Frontal cortex (tissue), 2 donors: ENCODE measurements around the gene ANKRD34C.

DNA sequence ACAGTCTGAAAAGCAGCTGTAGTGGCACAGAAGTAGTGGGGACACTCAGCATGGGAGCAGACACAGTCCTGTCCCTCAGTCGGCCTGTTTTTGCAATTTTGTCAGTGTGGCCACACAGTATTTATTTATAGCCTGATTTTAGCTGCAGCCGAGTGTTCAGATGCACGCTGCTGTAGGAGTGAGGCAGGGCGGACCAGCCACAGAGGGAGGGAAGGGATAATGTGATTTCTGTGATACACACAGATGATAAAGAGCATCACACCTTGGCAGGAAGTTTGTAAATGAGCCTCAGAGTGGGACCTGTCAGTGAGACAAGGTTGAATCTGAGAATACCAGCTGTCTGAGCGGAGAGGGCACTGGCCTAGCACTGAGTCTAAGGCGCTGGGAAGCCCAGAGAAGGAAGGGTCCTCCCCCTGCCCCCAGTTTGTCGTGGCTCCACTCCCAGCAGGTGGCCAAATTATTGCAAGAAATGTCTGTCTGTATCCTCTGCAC, 3.8 kb downstream of the PSTPIP1 start:
- RAMPAGE, long total RNA, result no peak

GRCh38 chr15:77045140-77045981, 25.5 kb downstream of the TSPAN3 start:
- RAMPAGE, long total RNA, result no peak

- RAMPAGE, long total RNA, result no peak
Observed at GRCh38 chr15:77155568-77156404, 84.9 kb upstream of the TSPAN3 start.

DNA sequence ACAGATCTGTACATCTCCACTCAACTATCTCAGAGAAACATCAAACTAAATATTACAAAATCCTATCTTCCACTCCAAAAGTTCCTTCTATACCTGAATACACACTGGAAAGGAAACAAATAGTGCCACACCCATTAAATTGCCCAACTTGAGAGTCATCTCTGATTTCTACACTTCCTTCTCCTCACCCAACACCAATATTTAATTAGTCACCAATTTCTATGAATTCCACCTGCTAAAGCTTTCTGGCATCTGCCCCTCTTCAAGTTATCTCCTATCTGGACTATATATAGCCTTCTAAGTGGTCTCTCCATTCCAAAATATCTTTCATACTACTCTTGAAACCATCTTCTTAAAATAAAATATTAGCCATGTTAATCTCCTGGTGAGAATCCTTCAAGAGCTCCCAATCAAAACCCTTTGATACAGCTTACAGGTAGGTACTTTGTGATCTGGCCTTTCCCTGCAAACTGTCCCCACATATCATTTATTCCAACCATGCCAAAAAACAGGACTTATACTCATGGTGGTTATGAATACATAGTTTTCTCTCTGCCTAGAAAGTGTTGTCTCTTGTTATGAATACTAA, 65.7 kb downstream of the PEAK1 start:
- RAMPAGE, long total RNA, result no peak

DNA sequence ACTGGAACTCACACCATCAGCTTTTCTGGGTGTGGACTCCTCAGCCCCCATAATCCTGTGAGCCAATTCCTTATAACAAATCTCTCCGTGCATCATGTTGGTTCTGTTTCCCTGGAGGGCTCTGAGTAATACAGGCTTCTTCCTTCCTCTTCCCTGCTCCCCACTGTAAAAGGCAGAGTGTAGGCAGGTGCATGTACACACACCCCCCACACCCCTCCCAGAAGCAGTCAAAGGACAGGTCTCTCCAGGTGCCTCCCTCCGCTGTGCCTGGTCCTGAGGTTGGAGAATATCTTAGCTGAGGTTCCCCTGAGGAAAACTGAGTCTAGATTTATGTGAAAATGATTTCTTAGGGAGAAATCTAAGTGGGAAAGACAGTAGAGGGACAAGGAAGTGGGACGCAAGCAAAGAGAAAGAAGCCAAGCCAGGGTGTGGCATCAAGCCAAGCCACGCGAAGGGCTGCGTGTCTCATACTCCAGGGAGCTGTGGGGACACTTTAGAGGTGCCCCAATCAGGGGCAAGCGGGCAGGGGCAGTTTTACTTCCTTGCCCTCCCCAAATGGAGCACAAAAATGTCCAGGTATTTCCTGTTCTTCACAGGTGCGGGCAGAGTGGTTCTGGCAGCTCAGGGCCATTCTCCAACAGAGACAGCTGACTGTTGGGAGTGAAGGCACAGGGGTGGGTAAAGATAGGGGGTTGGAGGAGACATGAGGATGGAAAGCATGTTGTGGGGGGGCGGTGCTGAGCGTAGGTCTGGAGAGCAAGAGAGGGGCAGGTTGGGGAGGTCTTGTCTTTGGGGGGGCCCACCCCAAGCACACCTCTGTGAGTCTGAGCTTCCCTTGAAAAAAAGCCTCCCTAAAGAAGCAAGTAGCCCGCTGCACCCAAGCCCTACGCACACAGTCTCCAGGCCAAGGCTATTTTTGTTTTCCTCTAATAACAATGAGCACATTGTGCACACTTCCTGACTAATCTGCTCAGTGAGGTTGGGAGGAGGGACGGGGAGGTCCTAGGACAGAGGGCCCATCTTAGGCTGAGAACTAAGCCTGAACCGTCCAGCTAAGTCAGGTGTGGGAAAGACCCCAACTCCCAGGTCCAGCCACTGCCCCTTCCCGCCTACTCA, 86.8 kb downstream of the HMG20A start:
- RAMPAGE, long total RNA, result no peak

GRCh38 chr15:77620067-77620768, 12.5 kb downstream of the LINGO1 start:
- RAMPAGE, long total RNA, result no peak

DNA sequence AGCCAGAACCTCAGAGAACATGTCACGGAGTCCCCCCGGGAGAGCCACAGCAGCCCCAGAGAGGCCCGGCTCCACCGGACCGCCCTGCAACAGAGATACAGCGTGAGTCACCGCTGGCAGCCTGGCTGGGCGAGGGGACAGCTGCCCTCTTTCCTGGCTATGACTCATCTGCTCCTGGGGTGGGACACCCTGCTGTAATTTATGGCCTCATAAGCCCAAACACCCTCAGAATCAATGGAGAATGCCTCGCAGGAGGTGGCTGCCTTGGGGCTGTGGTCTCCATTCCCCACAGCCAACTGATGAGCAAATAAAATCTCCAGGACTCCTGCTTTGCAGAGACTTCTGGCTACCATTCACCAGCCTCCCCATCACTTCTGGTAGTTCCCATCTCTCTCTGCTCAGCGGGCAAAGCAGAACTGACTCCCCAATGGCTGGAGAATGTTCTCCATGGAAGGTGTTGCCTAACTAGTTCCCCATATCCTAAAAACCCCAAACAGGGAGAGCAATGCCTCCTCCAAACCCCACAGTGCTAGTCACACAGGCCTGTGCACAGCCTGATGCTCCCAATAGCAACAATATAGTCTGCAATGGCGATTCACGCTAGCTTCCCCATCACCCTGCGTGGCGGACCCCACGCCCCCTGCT, 21.6 kb downstream of the ACSBG1 start:
- RAMPAGE, long total RNA, result no peak

- RAMPAGE, long total RNA, result no peak
Observed at GRCh38 chr15:78340795-78341785, 937 bp downstream of the CRABP1 start.

DNA sequence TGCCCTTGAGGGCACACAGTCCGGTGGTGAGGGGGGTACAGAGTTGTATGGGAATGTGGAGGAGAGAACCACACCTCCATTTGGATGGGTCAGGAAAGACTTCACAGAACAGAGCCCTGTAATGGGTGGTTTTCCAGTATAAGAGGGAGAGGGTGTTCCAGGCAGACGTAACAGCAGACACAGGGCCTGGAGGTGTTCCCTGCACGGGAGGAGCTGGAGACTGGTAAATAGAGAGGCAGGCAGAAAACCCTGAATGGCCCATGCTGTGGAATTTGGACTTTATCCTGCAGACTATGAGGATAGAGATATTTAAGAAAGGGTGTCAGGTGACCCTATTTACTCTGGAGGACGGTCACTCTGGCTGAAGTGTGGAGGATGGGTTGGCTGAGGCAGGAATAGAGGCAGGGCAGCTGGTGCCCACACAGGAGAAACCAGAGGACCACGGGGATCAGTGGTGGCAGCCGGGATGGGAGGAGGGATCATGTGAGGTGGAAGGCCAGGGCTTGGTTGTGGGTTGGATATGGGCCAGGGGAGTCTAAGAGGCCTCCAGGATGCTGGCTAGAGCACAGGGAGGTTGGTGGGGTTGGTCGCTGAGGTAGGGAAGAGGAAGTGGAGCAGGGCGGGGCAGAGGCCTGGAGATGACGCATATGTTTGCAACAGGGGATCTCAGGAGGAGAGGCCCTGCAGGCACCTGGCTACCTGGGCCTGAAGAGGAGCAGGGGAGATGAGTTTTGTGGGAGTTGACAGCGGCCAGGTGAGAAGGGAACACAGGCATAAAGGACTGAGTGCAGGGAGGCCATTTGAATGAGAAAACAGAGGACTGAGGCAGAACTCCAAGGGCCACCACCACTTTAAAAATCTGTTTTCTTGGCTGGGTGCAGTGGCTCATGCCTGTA, 34.7 kb downstream of the CRABP1 start:
- RAMPAGE, long total RNA, result no peak

GRCh38 chr15:78501920-78502532, 5.4 kb upstream of the HYKK start:
- RAMPAGE, long total RNA, result no peak

- RAMPAGE, long total RNA, result no peak
Observed at GRCh38 chr15:78804234-78804806, 6.9 kb downstream of the ADAMTS7 start.

GRCh38 chr15:78874814-78875721, 2.4 kb downstream of the MORF4L1 start:
- RAMPAGE, long total RNA, result no peak

DNA sequence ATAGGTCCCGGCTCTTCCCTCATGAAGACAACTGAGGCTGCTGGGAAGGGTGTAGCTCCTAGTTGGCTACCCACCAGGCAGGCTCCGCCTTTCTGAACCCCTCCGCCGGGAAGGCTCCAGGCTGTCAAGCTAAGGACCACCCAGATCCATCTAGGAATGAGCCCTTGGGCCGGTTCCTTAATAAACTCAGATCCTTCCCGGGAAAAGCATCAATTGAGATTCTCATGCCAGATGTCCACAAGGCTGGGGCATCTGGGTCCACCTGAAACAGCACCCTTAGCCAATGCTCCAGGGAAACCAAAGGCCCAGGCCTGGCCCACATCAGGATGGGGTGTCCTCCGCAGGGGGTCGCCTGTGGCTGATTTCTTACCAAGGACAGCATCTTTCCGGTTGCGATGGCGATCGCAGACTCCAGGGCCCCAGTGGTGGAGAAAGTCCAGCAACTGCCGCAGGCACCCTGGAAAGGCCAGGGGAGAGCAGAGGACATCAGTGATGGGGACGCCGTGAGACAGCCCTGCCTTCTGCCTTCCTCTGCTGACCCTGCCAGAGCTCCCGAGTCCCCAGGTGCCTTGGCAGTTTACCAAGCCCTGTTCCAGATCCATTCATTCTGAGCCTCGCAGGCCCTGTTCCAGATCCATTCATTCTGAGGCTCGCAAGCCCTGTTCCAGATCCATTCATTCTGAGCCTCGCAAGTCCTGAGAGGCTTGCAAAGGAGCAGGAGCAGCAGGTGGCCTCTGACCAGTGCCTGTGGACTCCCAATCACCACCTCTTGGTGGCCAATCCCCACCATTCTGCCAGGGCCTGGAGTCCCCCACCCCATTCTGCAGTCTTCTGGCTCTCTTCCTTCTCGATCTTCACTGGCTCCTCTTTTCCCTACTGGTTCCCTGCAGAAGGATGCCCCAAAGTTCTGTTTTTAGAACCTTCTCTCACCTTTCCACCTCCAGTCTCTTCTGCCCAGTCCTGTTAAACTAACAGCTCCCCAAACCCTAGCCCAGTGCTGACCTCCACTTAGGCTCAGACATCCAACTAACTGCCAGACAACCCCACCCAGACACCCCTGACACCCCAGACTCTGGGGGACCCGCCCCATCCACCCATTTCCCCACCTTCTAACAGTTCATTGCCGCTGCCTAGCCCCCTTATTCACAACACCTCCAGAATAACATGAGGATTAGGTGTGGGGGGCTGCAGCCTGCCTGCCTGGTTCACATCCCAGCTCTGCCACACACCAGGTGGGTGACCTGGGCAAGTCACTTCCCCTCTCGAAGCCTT, 12.4 kb downstream of the CTSH start:
- RAMPAGE, long total RNA, result no peak

DNA sequence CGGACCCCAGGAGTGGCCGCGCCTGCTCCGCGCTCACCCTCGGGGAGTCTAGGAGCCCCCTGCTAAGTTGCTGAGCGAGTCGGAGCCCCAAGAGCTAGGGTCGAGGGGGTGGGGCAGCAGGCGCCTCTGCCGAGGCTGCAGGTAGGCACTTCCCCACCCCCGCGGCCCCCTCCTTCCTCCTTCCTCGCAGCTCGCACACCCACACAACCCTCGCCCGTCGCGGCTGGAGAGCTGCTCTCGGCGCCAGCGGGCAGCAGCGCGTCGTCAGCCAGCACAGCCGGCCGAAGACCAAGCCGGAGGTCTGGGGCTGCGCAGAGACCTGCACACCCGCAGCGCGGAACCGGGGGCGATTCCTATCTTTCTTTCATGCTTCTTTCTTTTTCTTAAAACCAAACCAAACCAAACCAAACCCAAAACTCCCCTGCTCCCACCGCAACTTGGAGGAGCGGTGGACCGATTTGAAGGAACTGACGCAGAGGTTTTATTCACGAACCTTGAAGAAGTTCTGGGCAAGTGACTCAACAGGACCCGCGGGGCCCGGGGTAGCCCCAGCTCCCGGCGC, at the start of gene ANKRD34C:
TSS of gene ANKRD34C (plus strand) at position 202 of the 562 bp plus-strand sequence.
- RAMPAGE, long total RNA, result no peak

GRCh38 chr15:79872488-79873300, 24.1 kb downstream of the MTHFS start:
- RAMPAGE, long total RNA, result no peak

GRCh38 chr15:79967023-79967229, 4.1 kb downstream of the BCL2A1 start:
- RAMPAGE, long total RNA, result no peak

DNA sequence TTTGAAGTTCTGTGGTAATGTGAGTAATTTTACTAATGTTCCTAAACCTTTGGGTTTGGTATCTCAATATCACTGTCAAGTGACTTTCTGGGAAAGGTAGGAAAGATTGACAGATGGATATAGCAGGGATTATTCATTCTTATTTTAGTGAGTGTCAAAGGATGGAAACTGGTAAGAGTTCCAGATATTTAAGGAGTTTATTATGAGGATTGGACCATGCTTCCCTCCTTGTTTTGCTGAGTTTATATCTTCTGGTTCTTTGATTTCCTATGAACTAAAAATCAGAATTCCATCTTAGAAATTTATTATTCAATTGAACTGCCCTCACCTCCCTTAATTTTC, 23.0 kb downstream of the ZFAND6 start:
- RAMPAGE, long total RNA, result no peak

GRCh38 chr15:80126108-80126627, 26.6 kb upstream of the FAH start:
- RAMPAGE, long total RNA, result no peak

DNA sequence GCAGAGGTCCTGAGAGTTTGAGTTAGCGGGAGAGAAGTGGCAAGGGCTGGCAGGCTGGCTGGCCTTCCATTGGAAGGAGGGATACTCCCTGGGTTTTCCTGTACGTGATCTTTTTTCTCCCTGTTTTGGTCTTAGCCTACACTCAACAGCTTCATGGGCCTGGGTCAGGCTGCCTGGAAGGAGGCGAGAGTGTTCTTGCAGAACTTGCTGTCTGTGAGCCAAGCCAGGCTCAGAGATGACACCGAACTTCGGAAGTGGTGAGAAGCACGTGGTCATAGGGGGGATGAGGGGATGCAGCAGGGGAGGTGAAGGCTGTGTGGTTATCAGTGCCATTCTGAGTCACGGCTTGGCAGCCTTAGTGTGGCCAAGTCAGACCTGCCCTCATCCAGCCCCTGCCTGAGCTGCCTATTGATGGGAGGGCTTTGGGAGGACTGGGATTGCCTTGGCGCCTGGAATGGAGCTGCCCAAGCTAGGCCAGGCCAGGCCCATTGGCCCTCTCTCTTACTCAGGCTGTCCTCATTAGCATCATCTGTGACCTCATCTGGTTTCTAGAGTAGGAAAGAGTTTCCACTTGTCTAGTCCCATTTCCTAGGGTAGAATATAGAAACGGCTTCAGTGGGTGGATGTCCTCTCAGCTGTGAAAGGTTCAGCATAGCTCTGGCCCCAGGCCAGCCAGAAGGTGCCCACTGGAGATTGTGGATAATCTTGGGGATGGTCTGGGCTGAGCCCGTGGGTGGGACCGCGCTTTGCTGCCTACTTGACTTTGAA, 7.0 kb downstream of the FAH start:
- RAMPAGE, long total RNA, result no peak

DNA sequence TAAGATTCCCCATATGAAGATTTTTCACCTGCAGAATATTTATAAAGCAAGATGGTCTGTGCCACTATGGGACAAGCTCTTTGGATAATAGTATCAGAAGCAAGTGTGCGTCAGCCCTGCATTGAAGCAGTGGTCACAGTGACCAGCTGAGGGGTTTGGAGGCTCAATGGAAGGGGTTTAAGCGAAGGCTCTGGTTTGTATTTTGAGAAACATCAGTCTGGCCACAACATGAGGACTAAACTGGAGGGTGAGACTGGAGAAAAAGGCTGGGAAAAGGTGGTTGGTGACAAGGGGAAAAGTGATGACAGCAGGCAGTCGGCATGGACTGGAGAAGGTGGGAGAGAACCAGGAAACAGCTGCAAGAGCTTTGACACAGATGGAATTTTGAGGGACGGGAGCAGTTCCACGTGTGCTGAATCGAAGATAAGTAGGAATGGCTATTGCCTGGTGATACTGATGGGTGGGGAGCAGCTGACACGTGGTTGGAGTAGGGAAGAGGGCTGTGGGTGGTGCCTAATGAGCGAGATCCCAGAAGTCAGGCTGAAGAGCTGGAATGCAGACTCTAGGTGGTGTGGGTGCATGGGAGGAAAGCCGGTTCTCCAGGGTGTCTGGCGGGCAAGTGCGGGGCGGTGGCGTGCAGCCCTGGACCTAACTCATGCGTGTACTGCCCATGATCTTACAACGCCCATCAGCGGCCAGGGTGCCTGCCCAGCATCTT, 62.9 kb downstream of the ARNT2 start:
- RAMPAGE, long total RNA, result no peak